Pericardium fibroblast (primary cell): ENCODE results near the gene AFG1L.

GRCh38 chr6:105875989-105876883, 209.9 kb upstream of the PRDM1 start:
- RAMPAGE, long total RNA = no peak

DNA sequence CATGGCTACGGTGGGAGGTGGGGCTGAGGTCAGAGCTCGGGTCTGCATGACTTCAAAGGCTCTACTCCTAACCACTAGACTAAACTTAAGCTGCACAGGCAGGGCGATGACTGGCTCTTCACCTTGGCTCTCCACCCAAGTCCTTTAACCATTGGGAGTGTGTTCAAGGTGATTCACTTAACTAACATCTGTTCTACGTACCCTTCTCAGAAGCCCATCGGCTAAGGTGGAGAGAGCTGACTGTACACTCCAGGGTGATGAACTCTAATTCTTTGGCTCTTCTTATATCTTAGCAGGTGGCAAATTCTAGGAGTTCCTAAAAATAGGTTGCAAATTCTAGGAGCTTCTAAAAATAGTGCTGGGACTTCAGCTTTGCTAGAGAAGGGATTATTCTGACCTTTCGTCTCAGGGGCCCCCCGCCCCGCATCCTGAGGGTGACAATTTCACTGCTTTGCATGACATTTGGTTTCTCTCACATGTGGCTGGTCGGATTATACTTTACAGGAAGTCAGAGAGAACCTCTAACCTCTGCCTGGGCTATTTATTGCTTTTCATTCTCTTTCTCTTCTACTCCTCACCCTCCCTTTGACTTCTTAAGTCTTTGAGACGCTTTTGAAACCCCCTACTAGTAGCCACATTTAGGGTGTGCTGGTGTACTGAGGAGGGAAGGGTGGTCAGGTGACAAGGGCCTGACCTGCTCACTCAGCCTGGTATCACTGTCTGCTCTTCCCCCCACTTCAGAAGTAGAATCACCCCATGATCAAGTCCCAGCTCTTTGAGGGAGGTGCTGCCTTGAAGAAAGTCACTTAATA, 55.5 kb downstream of the PRDM1 start:
- RAMPAGE, long total RNA = no peak

DNA sequence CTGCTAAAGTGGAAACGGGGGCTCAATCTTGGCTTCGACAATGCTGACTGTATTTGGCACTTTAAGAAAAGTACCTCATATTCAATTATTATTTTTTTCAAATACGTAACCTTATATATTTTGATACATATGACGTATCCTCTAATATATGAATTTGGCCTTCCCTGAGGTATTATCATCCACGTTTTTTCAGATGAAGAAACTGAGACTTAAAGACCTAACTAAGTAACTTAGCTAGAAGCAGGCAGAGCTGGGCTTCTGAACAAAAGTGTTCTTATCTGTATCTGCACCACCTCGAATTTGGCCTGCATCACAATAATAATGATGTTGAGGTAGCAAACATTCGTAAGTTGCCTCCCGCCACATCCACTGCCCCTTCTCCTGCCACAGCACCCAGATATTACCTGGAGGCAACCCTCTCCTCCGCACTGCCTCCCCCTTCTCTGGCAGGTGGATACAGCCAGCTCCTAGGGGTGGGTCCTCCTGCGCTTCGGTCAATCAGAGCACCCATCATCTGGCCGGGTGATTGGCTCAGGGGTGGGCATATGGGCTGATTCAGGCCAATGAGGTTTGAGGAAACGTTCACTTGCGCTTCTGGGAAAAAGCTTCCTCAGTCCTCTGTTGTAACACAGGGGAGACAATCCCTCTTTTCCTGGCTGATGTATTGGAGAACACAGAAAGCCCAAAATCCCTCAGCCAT, 81.8 kb downstream of the PRDM1 start:
- RAMPAGE, long total RNA = no peak

DNA sequence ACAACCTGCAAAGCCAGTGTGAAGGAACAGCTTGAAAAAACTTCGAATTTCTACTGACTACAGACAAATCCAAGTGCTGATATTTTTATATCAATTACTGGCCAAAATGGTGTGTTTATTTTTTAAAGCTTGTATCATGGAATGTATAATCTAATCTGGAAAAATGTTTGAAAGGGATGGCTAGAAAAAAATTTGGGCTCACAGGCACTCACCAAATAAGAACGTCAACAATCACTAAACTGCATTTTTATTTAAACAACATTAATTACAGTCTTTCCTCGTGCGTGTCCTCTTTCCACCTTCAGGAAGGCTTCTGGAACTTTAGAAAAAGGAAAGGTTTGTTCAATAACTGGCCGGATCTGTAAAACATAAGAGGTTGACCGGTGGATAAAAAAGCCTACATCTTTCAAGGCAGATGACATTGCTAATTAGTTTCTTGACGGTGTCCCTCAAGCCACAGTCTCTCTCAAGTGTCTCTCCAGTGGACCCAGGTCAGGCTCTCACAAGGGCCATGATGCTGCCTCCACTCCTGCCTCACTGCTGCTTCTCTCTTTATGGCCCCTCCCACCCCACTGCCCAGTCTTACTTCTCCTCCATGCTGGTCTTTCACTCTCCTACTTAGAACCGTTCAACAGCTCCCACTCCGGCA, 57.4 kb downstream of the RTN4IP1 start:
- RAMPAGE, long total RNA = no peak

DNA sequence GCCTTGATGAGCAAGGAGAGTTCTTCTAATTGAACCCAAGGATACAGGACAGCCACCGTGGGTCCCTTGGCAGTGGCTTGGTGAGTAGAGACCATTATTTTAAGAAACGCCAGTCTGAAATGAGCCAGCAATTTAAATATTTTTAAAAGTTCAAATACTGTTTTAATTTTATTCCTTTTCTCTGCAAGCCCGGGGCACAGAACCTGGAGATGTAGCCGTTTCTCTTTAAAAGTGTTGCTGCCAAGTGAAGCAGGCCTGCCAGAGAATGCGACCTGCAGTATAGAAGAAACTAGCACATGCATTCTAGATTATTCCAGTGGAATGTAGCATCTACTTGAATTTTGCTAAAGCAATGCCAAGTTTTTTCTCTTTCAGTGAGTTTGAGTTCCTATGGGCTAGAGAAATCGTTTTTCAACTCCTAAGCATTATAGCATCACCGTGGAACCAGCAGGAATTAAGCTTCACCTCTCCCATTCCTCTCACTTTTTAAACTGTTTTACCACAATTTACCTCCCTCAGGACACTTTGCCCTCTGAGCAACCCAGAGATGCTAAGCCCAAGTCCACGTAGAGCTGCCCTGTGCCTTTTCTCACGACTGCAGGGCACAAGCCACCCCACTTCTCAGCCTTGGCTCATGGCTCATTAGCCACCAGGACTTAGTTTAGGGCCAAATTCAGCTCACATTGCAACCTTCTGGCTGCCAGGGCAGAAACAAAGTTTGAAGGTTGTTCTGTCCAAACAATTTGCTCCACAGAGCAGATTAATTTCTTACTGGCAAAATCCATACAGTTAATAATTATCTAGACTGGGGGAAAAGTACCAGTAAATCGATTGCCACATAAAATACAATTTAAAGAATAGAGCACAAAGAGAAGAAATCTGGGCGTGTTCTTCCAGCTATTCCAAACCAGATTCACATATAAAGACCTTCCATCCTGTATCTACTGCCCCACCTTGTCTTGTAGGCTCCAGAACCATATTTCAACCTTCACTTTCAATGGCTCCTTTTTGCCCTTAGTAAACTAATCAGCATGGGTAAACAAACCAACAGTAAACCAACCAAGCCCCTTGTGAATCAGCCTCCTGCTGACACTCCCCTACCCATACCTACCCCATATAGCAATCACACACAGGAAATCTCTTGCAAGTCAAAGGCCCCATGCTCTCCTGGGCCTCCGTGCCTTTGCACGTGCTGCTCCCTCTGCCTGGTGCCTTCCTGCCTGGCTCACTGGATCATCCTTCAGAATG, 101.7 kb downstream of the QRSL1 start:
- RAMPAGE, long total RNA = no peak

GRCh38 chr6:107152484-107153122, 37.3 kb upstream of the BEND3 start:
- RAMPAGE, long total RNA = no peak

GRCh38 chr6:107329964-107330490, 129.3 kb downstream of the PDSS2 start:
- RAMPAGE, long total RNA = no peak

GRCh38 chr6:107659626-107660146, 164.4 kb downstream of the SCML4 start:
- RAMPAGE, long total RNA = no peak

- RAMPAGE, long total RNA = no peak
Measured at GRCh38 chr6:107679226-107679823, 144.8 kb downstream of the SCML4 start.

GRCh38 chr6:107704256-107705049, 119.7 kb downstream of the SCML4 start:
- RAMPAGE, long total RNA = no peak

- RAMPAGE, long total RNA = no peak
Measured at GRCh38 chr6:107741179-107741692, 82.9 kb downstream of the SCML4 start.

- RAMPAGE, long total RNA = no peak
Measured at GRCh38 chr6:107816751-107817529, 7.2 kb downstream of the SCML4 start.

- RAMPAGE, long total RNA = no peak
Measured at GRCh38 chr6:107876401-107876807, 52.3 kb upstream of the SCML4 start.

DNA sequence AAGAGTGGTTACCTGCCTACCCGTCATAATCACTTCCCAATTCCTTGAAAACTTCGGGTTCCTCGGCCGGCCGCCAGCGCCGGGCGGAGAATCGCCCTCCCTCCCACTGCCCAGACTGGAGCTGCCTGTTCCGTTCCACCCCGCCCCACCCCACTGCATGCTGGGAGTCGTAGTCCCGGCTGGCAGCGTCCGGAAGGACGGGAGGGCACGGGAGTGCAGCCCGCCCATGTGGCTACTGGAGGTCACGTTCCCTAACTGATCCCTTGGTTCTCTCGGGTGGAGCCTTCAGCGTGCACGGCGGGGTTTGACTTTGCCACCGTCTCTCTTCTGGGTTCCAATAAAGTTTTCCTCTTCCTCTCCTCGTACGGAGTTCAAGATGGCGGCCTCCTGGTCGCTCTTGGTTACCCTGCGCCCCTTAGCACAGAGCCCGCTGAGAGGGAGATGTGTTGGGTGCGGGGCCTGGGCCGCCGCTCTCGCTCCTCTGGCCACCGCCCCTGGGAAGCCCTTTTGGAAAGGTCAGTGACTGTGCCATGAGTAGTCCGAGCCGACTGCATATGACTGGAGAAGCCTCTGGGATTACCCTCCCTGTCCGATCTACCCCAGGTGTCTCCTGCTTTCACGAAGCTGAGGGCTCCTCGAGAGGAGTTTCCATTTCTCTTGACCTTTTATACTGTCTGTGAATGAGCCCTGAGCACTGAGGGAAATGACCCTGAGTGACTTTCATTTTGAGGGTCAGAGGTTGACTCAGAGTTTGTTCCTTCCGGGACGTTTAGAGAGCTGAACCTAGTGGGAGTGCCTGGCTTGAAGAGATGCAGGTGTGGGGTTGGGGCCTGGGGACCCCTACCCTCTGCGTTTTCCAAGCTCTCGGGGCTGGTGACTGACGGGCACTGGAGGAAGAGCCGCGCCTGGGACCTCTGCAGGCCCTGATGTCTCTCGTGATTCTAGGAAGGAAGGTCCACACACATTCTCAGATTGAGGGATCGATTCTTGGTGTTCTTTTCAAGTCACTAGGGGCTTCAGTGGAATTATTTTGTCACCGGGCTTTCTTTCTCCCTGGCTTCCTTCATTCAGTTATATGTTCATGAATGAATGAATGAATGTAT, at the start of gene AFG1L:
Gene AFG1L (plus strand): TSS at position 351 of the 1,103 bp plus-strand sequence.
- RAMPAGE, long total RNA = no peak

DNA sequence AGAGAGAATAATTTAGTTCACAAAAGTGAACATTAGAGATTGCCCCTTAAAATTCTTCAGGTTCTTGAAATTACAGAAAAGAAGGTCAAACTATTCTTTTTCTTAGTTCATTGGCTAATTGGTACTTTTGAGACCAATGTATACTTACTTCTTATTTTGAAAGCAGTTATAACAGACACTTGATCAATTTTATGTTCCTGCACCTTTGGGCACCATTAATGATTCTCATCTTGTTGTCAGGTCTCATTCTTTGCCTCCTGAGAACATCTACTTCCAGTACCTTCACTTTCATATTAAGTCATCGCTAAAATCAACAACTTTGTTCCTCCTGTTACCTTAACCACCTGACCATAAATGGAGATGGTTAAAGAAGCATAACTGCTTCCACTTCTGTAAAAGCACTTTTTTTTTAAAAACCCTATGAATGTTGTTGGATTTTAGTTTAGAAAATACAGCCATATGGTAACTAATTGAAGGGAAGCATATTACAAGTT, 53.7 kb downstream of the AFG1L start:
- RAMPAGE, long total RNA = no peak

DNA sequence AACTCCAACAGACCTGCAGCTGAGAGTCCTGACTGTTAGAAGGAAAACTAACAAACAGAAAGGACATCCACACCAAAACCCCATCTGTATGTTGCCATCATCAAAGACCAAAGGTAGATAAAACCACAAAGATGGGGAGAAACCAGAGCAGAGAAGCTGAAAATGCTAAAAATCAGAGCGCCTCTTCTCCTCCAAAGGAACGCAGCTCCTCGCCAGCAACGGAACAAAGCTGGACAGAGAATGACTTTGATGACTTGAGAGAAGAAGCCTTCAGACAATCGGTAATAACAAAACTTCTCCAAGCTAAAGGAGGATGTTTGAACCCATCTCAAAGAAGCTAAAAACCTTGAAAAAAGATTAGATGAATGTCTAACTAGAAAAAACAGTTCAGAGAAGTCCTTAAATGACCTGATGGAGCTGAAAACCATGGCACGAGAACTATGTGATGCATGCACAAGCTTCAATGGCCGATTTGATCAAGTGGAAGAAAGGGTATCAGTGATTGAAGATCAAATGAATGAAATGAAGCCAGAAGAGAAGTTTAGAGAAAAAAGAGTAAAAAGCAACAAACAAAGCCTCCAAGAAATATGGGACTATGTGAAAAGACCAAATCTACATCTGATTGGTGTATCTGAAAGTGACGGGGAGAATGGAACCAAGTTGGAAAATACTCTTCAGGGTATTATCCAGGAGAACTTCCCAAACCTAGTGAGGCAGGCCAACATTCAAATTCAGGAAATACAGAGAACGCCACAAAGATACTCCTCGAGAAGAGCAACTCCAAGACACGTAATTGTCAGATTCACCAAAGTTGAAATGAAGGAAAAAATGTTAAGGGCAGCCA, 117.0 kb downstream of the AFG1L start:
- RAMPAGE, long total RNA = no peak

DNA sequence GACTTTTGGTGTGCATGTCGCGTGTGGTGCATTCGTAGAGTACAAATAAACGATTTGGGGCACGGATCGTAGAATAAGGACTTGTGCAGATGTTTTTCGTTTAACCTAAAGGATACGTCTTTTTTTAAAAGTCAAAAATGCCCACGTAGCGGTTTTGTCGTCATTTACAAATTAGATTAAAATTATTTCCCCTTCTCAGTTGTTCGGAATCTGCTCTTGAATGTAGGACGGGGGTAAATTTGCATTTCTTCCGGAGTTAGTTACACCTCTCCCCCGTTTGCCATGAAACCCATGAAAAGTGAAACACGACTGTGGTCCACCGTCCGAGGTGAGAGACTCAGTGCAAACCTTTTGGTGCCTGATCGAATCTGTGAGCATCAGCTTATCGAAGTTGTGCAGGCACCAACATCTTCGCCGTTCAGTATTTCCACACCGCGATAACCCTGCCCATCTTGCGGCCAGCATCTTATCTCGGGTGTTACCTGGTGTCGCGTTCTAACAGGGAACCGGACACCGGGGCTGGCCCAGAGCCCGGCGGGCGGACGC, 1.9 kb upstream of the FOXO3 start:
- RAMPAGE, long total RNA = no peak

GRCh38 chr6:108581053-108582096, 20.7 kb downstream of the FOXO3 start:
- RAMPAGE, long total RNA = no peak

- RAMPAGE, long total RNA = no peak
Measured at GRCh38 chr6:108584272-108584765, 23.6 kb downstream of the FOXO3 start.

DNA sequence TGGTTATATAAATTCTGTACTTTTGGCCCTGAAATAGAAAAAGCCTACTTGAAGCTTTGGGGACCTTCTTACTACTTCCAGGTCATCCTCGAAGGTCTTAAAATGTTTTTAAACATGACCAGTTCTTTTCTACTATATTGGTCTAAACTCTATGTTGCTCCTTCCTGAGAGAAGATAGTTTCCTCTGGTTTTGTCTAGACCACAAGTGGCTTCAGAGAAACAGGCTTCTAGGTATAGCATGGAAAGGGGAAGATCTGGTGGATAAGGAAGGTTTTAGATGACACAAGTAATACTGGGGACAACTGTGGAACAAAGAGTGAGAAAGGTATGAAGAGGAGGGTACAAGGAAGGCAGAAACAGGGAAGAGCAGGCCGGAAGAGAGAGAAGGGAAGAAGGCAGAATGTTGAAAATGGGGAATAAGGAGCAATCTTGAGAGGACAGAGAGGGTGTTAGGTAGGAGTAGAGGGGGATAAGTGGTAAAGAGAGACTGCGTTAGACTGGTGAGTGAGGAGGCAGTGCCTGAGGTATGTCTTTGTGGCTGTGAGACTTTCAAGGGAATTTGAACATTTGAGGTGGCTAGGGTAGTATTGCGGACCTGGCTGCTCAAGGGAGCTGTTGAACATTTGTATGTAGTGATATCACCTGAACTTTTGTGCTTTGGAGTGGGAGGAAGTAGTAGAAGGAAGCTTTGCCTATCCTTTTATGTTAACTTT, 69.3 kb downstream of the FOXO3 start:
- RAMPAGE, long total RNA = no peak